Measurements from ENCODE around the genes ZBTB5 and TRMT10B.

- PRO-cap = no peak
These were observed 84.7 kb downstream of the PAX5 start for GRCh38 chr9:36949261-36949956.

DNA sequence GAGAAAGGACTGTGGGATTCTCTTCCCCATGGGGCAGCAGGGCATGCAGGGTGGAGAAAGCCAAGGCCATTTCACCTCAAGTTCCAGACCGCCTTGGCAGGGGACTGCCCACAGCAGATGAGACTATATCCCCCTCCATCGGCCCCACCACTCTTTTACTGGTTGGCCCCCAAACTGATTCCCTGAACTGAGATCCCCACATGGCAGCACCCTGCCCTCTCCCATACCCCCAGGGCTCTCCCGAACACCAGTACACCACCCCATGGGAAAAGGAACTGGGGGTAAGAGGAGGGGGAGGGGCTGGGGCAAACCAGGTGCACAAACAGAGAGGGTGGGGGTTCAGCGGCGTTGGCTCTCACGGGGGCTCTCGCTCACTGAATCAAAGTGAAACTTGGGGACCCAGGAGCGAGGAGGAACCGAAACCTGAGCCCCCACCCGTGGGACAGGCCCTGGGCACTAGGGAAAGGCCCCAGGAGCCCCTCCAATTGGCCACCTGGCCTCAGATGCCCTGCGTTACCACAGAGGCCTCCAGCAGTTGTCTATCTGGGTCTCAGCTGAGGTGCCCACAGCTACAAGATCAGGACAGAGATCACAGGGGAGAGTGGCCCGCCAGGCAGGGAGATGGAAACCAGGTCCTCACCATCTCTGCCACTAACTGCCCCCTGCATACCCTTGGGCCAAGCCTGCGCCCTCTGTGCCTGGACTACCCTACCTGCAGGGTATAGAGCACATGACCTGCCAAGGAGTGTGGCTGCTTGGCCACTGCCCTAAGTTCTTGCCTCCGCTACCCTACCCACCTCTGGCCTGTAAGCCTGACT is 40.2 kb downstream of the PAX5 start:
- PRO-cap = no peak

DNA sequence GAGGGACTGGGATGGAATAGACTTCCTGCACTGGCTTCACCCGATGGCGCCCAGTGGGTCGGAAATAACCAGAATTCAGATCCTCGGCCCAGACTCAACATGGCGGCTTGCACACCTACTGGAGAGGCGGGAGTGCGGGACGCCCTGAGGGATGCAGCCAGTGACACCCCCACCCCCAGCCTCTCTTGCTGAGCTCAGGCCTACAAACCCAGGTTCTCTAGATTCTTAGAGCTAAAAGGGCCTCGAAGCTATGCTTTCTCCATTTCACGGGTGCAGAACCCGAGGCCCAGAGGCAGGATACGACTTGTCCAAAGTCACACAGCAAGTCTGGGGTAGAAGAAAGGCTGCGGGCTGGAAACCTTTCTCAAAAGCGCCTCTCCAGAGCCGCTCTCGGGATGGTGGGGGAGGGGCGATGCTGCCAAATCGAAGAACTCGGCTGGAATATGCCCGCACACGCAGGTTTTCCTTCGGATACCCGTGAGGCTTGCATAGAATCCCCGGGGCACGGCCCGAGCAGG is 4.4 kb downstream of the PAX5 start:
- PRO-cap = no peak

- PRO-cap = no peak
These were observed 128.4 kb upstream of the GRHPR start for GRCh38 chr9:37294000-37294612.

DNA sequence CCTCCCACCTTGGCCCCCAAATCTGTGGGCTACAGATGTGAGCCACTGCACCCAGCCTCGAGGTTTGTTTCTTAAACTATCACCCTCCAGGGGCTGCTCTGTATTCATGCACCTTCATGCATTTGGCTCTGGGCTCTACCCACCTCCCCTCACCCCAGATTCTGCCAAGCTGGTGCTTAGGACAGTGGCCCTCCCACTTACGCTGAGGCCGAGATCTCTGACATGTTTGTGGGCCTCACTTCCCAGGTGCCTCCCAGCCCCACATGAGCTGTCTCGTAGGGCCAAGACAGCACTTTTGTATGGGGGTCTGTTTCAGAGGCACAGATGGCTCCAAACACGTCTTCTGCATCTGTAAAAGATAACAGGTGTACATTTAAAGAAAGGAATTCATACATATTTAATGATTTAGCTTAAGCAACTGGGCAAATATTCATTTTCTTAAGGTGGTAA is 28.0 kb upstream of the GRHPR start:
- PRO-cap = no peak

- PRO-cap = no peak
These were observed 17.4 kb downstream of the GRHPR start for GRCh38 chr9:37439741-37440360.

DNA sequence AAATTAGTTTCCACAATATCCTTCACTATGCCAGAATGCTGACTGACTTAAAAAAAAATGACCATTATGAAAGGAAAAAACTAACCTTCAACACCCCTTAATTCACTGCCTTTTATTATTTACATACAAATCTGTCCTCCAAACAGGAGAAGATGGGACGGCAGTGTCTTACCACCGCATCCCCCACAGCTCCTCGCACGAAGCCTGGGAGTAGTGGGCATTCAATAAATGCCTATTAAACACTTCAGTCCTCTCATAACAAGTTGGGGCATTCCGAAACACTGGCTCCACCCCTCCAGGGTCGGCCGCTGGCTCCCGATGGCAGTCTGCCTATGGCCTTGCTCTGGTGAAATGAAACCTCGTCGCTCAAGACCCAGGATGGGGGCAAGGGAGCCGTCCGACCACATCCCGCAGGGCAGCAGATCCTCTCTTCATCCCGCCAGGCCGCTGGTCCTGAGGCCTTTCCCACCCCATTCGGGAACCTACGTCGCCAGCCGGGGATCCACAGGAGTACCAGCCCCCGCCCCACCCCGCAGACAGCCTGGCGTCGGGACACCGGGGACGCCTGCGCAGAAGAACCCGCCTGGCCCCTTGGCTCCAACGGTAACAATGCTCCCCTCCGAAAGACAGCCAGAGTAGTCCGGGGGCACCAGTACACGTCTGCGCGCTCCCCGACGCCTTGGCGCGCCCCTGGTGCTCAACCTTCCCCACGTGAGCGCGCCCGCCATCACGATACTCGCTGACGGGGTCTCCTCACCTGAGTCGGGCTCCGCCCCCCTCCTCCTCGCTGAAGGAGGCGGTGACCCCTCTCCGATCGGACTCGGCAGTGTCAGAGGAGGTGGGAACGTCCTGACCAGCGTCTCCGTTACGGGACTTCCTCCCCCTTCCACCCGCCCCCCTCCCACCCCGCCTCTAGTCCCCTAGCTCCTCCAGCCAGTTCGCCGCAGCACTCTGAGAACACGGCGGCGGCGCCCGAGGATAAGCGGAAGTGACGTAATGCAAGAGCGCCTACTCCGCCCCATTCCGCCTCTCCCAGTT is at the start of gene ZBTB5:
ZBTB5 (minus strand) TSS at position 993 of the 1,038 bp plus-strand sequence.
- PRO-cap = bidirectional peak, plus-strand start at position 271 of the sequence, minus-strand start at position 226 of the sequence; bidirectional peak, plus-strand start at position 349 of the sequence, minus-strand start at position 738 of the sequence; bidirectional peak, plus-strand start outside the sequence, minus-strand start at position 993 of the sequence

- PRO-cap = no peak
These were observed 26.6 kb downstream of the POLR1E start for GRCh38 chr9:37511970-37513098.

- PRO-cap = bidirectional peak, plus-strand start at chr9:37754086, minus-strand start at chr9:37754028
These were observed at the start of gene TRMT10B for GRCh38 chr9:37753443-37754410. TSS of gene TRMT10B (plus strand) at chr9:37753805.

GRCh38 chr9:37761814-37762224 is 8.2 kb downstream of the TRMT10B start:
- PRO-cap = no peak

- PRO-cap = no peak
These were observed 4.5 kb downstream of the EXOSC3 start for GRCh38 chr9:37780153-37780972.

DNA sequence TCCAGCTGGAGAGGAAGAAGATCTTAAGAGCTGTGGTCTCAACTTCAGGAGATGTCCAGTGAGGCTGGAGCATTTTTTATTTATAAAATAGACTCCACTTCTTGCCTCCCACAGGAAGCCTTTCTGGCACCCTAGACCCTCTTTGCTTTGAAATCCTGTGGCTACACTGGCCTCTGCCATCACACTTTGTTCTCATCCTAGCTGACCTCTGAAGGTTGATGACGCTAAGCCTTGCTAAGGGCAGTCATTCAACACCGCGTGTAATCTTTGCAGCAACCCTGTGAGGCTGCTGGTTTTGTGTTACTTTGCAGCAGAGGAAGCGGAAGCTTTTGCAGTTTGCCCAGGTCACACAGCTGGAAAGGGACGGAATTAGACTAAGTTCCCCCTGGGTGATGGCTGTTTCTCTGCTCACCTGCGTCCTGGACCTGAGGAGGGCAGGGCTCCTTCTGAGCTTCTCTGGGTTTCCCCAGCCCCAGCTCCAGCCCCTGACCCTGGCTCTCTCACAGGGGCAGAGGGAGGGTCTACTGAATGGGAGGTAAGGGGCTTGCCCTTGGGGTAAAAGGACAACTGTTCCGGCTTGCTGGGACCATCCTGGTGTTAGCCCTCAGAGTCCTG is 7.3 kb upstream of the SLC25A51 start:
- PRO-cap = no peak

- PRO-cap = no peak
These were observed 8.3 kb downstream of the SHB start for GRCh38 chr9:38060696-38061058.

DNA sequence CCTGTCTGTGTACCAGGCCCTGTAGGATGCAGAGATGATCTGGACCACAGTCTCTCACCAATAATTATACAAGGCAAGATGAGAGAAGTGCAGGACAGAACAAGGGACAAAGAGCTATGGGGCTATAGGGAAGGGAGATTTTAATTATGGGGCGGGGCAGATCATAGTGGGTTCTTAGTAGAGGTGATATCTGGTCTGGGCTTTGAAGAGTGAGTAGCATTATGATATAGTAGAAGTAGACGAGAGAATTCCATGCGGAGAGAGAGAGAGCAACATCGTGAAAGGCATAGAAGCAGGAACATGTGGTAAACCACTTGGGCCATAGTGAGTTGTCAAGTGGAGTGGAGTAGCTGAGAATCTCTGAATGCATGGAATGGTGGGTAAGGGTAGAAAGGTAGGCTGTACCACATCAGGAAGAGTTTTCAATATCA is 4.3 kb upstream of the SHB start:
- PRO-cap = no peak

- PRO-cap = no peak
These were observed 81.0 kb upstream of the ALDH1B1 start for GRCh38 chr9:38311247-38312199.

DNA sequence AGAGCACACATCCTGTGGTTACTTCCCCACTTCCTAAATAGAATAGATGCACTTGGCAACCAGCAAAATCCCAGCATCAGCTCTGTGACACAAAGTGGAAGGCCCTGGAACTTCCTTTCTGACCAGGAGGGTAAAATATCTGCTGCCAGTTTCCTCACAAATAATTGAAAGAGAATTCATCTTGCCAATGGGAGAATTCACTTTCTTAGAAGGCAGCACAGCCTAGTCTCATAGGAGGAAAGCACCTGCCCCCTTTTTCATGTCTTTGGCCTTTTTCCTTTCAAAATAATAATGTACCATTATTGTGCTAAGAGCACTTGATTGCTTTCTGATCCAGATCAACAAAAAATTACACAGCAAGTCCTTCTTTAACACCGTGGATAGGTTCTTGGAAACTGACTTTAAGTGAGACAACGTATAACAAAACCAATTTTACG is 7.1 kb upstream of the IGFBPL1 start:
- PRO-cap = no peak

DNA sequence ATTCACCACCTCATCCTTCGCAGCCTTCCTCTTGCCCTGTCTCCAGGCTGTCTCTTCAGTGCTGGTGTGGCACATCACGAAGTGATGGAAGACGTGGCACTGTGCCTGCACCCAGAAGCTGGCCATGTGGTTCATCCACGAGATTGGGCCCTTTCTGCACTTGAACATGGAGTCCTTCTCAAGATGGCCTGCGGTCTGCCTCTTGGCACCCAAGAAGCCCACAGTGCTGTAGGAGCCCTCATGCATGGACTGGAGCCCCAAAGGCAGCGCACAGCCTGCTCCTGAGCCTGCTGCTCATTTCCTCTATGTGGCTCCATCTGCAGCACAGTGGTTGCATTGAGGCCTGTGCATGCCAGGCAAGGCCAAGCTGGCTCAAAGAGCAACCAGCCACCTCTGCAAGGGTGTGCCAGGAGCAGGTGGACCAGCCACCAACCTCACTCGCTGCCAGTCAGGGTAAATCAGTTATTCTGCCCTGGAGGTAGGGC is 52.4 kb downstream of the ANKRD18A start:
- PRO-cap = no peak

GRCh38 chr9:40107349-40107577 is 751.8 kb downstream of the SPATA31A1 start:
- PRO-cap = no peak

DNA sequence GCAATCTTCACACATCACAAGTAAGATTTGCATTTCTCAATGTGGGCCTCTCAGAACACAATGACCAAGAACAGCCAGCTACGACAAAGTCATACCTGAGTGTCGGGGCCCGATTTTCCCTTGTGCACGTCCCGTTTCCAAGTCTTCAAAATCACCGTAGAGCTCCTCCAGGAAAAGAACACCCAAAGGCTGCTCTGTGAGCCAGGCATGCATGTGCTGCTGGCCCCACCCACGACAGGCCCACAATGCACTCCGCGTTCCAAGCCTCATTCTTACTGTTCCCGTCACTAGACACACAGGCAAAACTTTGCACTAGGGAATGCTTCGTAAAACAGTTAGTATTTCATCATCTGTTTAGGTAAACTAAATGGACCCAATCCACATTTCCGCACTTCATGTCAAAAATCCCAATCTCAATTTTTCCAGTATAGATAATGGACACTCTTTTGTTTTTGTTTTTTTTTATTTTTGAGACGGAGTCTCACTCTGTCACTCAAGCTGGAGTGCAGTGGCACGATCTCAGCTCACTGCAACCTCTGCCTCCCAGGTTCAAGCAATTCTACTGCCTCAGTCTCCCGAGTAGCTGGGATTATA is 549.5 kb downstream of the FOXD4L6 start:
- PRO-cap = no peak

GRCh38 chr9:40597673-40598143 is 530.8 kb downstream of the FOXD4L6 start:
- PRO-cap = no peak

Data from endodermal cell (in vitro differentiated cells).